ENCODE data around the genes RAD50, KIF3A, SOWAHA and AFF4.

- PRO-cap, 2 experiments, result no peak in any of the 2 experiments
These were observed 15.8 kb upstream of the SLC22A4 start for GRCh38 chr5:132278290-132278857.

- PRO-cap, 2 experiments, result no peak in any of the 2 experiments
These were observed 28.1 kb downstream of the SLC22A4 start for GRCh38 chr5:132322209-132322798.

GRCh38 chr5:132387454-132388136, 18.1 kb downstream of the SLC22A5 start:
- PRO-cap, 2 experiments, result peak in 1 of 2 experiments; most common plus-strand start chr5:132387925 (in 1)

GRCh38 chr5:132417633-132418520, 48.4 kb downstream of the SLC22A5 start:
- PRO-cap, 2 experiments, result no peak in any of the 2 experiments

GRCh38 chr5:132471331-132472552, 18.8 kb downstream of the IRF1 start:
- PRO-cap, 2 experiments, result no peak in any of the 2 experiments

DNA sequence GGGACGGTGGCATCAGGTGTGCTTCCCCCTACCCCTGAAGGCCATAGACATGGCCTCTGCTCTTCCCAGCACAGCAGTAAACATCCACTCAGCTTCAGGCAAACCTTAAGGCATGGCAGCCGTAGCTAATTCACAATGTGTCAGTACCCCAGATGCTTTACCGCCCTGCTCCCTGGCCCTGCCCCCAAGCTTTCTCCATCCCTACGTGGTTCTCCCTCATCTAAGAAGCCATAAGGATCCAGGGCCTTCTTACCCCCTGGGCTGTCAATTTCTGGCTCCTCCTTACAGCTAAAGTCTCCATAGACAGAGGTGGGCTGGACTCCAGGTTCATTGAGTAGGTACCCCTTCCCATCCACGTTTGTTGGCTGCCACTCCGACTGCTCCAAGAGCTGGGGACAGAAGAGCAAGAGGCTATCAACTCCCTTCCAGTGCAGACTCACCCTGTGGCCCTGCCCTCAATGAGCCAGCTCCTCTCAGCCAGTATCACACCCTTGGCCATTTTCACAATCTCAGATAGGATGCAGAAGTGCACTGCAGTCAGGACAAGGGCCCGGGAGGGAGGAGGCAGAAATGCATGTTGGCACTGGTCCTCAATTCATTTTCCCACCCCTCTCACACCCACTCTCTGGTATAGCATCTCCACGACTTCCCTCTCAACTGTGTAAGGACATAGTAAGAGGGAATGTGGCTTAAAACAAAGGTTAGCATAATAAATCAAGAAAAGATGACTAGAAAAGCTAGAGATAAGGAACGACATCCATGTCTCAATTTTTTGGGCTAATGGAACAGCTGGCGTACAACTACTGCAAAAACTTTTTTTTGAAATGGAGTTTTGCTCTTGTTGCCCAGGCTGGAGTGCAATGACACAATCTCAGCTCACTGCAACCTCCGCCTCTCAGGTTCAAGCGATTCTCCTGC, 6.2 kb downstream of the IRF1 start:
- PRO-cap, 2 experiments, result no peak in any of the 2 experiments

- PRO-cap, 2 experiments, result peak in 2 of 2 experiments; most common plus-strand start chr5:132556979 (in 1); most common minus-strand start chr5:132556815 (in 1)
These were observed at the start of gene RAD50 for GRCh38 chr5:132556716-132557526. Gene RAD50, plus strand, starts transcription at chr5:132556977.

GRCh38 chr5:132627247-132628135, 30.5 kb upstream of the IL13 start:
- PRO-cap, 2 experiments, result no peak in any of the 2 experiments

DNA sequence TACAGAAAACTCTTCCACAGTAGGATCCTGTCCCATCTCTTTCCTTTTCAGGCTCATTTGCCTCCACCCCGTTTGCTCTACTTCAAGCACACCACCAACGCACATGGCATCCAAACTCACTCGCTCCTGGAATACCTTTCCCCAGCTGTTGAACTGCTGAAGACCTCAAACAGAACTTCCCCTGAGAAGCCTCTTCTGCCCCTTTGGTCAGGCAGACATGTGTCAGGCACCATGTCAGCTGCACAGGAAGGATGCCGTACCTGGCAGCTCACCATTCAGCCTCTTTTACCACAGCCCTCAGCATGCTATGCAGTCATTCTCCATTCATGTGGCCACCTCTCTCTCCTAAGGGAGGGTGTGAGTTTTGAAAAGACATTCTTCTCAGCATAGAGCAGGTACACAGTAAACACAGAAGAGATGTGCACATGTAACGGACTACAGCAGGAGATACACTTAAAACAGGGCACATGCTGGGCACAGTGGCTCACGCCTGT, 14.2 kb downstream of the IL4 start:
- PRO-cap, 2 experiments, result no peak in any of the 2 experiments

DNA sequence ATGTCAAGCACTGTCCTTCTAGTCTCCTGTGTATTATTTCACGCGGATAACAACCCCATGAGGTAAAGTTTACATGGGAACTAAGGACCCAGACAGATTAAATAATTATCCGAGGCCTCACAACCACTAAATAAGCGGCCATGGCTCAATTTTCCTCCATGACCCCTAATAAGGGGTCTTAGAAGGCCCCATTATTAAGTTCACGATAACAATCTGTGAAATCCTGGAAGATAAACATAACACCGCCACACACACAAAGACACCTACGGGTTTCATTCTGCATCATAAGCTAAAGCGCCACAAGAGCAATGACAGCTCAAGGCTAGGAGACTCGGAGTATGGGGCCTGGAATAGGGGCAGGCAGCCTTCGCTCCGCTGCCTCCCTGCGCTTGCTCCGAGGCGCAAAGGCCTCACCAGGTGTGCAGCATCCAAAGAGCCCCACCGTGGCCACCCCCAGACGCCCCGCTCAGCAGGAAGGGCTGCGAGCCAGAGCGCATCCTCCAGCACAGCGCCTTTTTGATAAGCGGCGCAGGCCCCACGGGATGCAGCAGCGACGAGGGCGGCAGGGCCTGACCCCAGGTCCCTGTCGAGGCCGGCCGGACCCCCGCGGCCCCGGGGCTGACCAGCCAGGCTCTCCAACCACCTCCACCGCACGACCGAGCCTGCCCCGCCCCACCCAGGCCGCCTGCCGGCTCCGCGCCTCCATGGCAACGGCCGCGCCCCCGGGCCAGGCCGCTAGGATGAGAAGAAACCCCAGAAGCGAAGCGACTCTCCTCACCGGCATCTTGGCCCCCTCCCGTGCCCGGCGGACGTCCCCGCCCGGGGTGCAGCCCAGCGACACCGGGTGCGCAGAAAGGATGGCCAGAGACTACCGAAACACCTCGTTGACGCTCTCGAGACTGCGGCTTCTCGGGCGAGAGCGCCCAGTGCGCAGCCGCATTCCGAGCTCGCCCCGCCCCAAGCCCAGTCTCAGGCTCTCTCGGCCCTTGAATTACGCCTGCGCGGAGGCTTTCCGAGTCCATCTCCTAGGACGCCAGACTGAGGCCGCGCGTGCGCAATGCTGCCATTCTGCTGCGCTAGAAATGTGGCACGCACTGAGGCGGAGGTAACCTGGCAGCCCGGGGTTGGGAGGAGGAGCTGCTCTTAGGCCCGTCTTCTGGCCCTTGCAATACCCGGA, at the start of gene KIF3A:
KIF3A (minus strand) TSS at position 911 of the 1,177 bp plus-strand sequence.
- PRO-cap, 2 experiments, result peak in 2 of 2 experiments; most common plus-strand start position 1,116 of the sequence (in 2); most common minus-strand start position 870 of the sequence (in 1)

- PRO-cap, 2 experiments, result no peak in any of the 2 experiments
These were observed 647 bp downstream of the CCNI2 start for GRCh38 chr5:132747701-132748445.

DNA sequence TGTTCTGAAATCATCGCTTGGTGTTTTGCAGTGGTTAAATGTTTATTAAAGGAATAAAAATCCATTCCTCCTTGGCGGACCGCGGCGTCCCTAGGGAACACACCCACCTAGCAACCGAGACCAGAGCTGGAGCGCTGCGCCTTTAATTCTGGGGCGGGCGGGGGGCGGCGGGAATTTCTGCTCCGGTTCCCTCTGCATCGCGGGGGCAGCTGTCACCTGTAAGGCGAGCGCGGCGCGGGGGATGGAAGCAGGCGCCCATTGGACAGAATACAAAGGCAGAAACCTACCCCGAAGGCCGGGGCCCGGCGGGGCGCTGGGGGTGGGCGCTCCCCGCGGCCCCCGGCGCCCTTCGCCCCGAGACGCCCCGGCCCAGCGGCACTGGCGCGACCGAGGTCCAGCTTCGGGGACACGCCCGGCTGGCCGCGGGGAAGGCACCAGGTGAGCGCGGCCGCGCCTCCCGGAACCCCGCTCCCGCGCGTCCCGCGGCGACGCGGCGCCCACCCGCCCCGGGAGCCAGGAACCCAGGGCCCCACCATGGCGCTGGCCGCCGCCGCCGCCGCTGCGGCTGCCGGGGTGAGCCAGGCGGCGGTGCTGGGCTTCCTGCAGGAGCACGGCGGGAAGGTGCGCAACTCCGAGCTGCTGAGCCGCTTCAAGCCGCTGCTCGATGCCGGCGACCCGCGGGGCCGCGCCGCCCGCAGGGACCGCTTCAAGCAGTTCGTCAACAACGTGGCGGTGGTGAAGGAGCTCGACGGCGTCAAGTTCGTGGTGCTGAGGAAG, at the start of gene SOWAHA:
SOWAHA (plus strand) TSS at position 215 of the 777 bp plus-strand sequence.
- PRO-cap, 2 experiments, result peak in 1 of 2 experiments; most common plus-strand start position 221 of the sequence (in 1); most common minus-strand start position 109 of the sequence (in 1)

GRCh38 chr5:132822744-132823963, 7.3 kb downstream of the SHROOM1 start:
- PRO-cap, 2 experiments, result no peak in any of the 2 experiments

DNA sequence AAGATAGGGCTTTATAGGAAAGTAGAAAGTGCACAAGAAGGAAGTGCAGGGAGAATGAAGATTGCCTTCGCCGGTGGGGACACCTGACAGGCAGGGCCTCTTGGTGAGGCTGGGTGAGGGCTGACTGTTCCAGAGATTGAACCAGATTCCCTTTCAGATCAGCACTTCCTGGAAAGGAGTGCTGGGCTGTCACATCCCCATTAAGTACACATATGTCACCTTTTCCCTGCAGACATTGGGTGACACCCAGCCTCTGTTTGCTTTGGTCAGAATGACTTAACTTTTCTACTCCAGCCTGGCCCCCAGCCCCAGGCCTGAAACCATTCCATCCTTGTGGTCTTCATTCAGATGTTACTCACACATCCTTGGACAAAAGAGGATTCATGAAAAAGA, 7.4 kb upstream of the SHROOM1 start:
- PRO-cap, 2 experiments, result peak in 2 of 2 experiments; most common minus-strand start position 138 of the sequence (in 2)

DNA sequence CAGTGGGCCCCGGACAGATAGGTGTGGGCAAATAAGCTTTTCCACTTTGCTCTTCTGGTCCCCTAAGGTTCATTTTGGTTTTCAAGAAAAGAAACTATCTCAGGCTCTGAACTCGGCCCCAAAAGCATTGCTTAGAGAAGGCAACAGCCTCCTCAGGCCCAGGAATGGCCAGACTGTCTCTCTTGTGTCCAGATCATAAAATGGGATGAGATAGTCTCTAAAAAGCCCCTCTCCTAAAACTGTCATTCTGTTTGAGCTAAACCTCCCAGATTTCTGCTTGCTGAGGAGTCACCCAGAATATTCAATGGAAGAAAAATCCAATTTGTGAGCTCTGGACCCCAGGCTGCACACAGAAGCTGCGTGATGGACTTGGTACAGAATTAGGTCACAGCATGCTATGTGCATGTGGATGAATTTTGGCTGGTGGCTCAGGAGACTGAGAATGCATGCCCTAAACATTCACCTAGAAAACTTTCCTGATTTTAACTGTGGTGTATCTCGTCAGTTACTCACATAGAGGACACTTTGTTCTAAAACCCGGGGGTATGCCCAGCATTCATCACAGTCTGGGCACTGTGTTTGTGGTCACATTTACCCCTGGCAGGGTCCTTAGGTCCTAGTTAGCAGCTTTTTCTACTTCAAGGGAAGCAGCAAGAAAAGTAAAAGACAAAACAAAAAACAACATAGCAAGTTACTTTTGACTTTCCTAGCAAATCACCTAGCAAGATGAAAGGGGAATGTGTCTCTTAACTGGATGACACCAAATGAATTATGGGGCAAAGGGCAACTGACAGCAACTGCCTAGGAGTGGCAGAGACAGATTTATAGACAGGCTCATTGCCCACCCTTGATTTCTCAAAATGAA, 8.1 kb upstream of the SHROOM1 start:
- PRO-cap, 2 experiments, result no peak in any of the 2 experiments

DNA sequence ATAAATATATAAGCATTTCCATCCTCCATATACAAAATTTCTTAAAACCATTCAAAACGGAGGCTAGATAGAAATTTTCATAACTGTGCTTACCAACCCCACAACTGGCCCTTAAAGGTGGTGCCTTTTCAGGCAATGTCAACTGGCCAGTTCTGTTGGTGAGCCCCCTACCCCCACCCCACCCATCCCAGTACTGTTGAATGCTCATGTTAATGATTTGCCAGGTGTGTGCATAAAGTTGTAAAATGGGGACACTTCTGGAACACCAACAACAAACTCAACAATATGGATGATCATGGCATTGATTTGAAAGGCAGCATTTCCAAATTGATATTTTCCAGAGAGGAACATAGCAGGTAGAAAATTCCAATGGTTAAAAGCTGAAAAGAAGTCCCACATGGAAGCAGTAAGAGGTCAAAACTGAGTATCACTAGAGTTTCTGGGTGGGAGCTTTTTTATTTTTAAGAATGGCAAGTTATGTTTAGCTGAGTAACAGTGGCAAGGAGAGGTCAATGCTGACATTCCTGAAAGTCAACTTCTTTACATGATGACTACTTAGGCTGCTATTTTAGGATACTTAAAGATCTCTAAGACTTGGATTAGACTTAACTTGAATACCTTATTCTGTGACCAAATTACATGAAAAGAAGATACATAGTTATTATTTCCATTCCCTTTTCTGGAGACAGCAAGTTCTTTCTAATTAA, 2.7 kb downstream of the LEAP2 start:
- PRO-cap, 2 experiments, result no peak in any of the 2 experiments

DNA sequence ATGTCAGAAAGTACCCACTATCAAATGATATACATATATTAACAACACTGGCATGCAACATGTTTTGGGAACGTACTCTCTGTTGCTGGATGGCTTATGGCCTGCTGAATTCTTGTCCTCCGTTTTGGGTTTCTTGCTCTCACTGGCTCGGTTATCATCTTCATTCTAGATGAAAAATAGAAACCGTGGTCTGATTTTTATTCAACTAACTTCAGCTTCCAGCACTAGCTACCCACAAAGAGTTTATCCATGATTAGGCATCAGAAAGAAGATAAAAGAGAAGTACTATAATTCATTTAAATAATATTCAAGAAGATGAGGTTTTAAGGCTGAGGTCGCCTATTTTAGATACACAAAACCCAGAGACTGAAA, 19.5 kb downstream of the LEAP2 start:
- PRO-cap, 2 experiments, result no peak in any of the 2 experiments

DNA sequence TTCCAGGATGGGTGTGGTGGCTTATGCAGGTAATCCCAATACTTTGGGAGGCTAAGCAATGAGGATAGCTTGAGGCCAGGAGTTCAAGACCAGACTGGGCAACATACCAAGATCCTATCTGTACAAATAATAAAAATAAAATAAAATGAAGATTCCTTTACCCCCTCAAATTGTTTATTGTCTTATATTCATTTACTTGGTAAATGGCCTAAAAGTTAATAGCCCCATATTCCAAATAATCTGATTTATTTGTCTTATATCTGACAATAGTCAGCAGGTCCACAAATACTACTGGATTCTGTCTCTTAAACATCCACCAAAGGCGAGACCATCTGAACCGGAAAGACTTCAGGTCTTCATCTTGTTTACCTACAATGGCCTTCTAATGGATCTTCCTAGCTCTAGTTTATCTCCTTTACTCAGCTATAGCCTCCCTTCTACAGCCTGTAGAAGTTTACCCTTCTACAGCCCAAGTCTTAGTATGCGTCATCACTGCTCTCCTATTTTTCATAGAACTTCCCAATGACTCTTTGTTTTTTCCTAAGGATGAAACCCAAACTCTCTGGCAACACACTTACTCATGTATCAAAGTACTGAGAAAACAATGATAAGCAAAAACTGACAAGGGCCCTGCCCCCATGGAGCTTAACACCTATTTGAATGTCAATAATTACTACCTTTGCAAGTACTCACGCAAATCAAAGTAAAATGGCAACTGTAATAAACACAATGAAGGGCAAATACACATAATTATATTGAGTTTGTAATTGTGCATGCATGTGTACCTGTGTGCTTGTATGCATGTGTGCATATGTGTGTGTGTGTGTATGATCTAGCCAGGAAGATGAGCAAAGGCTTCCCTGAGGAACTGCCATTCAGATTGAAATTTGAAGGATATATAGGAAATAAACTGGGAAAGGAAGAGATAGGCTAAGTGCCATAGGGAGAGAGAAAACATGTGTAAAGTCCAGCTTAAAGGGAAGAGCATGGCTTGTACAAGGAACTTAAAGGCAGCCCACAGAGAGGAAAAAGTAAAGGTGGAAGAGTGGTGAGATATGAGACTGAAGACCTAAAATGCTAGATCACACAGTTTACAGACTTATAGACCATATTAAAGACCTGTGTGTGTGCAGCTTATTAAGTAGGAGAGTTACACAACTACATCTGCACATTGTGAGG, 33.7 kb downstream of the LEAP2 start:
- PRO-cap, 2 experiments, result no peak in any of the 2 experiments

GRCh38 chr5:132934087-132935101, 29.0 kb downstream of the AFF4 start:
- PRO-cap, 2 experiments, result no peak in any of the 2 experiments

DNA sequence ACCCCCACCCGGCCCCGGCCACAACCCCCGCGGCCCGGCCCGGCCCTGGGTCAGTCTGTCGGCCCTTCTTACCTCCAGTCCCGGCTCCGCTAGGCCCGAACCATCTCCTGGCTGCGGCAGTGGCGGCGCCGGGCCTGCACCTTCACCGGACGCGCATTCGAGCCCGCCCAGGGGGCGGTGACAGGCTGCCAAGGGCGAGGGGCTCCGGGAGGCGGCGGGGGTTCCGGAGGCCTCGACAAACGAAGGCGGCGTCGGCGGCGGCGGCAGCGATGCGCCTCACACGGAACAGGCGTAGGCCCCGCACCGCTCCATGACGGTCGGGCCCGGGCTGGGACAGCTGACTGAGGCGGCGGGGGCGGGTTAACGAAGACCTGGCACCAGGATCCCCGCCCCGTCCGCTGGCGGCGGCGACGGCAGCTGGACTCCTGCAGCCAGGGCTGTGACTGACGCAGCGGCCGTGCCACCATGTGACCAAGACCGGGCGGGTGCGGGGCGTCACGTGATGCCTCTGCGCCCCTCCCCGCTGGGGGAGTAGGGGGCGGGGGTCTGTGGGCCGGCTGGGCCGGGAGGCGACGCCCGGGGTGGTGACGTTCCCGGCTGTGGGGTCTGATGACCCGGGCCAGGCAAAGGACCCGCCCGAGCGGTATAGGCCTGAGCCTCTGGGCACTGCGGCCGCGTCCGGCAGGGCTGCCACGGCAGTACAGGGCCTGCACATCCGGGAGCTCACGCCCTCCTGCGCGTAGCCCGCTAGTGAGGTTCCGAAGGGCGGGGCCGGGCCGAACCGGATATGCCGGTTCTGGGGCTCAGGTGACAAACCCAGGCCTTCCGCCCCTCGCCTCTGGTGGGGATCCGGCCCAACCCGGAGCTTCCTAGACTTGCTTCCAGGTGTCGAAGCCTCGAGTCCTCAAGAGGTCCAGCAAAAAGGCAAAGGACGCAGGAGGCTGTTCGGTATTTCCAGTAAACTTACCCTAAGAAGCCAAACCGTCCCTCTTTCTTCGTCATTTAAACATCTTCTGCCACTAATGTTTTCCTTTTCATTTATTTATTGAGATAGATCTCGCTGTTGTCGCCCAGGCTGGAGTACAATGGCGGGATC, at the start of gene AFF4:
AFF4 (minus strand) TSS at position 448 of the 1,096 bp plus-strand sequence.
- PRO-cap, 2 experiments, result peak in 2 of 2 experiments; most common plus-strand start position 217 of the sequence (in 1); most common minus-strand start position 115 of the sequence (in 1)

All from Colon Carcinoma Metastatic in the Lung (tissue), 2 donors.